ENCODE measurements around the gene VLDLR.

- RRBS: no CpG with 5 or more reads among the region's 22 CpGs
Observed at GRCh38 chr9:505517-505794, 961 bp downstream of the KANK1 start.

- RRBS: no CpG with 5 or more reads among the region's 6 CpGs
Observed at GRCh38 chr9:534711-535402, 30.4 kb downstream of the KANK1 start.

- RRBS: no CpG with 5 or more reads among the region's 1 CpG
Observed at GRCh38 chr9:540454-540976, 36.0 kb downstream of the KANK1 start.

DNA sequence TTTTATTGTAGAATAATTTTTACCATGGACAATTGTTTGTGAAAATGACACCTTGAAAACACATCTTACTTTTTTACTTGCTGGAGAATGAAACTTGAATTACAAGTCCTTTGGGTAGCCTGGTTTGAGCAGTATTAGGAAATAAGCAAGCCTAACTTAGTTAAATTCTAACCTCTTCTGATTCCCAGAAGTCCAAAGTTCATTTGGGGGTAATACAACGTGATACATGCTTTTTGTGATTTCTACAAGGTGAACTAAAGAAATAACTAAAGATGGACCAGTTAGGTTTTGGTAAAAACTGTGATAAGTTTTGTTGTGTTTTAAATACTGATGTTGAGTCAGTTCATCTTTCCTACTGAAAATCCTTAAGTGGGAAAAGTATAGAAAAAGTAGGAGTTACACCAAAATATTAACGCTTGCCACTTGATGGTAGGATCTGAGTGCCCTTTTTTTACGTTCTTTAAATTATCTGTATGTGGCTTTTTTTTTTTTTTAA is 135.4 kb upstream of the DMRT1 start:
- RRBS: no CpG with 5 or more reads among the region's 3 CpGs

GRCh38 chr9:751093-751930 is 90.2 kb upstream of the DMRT1 start:
- RRBS: no CpG with 5 or more reads among the region's 12 CpGs

GRCh38 chr9:752088-752376 is 89.5 kb upstream of the DMRT1 start:
- RRBS: no CpG with 5 or more reads among the region's 1 CpG

- RRBS: no CpG with 5 or more reads among the region's 2 CpGs
Observed at GRCh38 chr9:1298005-1298466, 247.9 kb downstream of the DMRT2 start.

GRCh38 chr9:2016663-2017263 is 1.6 kb downstream of the SMARCA2 start:
- RRBS: 2% methylated on average over 29 of the region's 54 CpGs

GRCh38 chr9:2066504-2067391 is 51.6 kb downstream of the SMARCA2 start:
- RRBS: no CpG with 5 or more reads among the region's 7 CpGs

GRCh38 chr9:2107938-2108617 is 92.9 kb downstream of the SMARCA2 start:
- RRBS: no CpG with 5 or more reads among the region's 6 CpGs

GRCh38 chr9:2170497-2171004 is 155.4 kb downstream of the SMARCA2 start:
- RRBS: no CpG with 5 or more reads among the region's 11 CpGs

- RRBS: no CpG with 5 or more reads among the region's 15 CpGs
Observed at GRCh38 chr9:2242669-2243414, 227.7 kb downstream of the SMARCA2 start.

DNA sequence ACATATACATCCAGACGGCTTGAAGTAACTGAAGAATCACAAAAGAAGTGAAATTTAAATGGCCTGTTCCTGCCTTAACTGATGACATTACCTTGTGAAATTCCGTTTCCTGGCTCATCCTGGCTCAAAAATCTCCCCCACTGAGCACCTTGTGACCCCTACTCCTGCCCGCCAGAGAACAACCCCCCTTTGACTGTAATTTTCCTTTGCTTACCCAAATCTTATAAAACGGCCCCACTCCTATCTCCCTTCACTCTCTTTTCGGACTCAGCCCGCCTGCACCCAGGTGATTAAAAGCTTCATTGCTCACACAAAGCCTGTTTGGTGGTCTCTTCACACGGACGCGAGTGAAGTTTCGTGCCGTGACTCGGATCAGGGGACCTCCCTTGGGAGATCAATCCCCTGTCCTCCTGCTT is 260.6 kb downstream of the SMARCA2 start:
- RRBS: no CpG with 5 or more reads among the region's 12 CpGs

GRCh38 chr9:2299123-2299600 is 284.0 kb downstream of the SMARCA2 start:
- RRBS: no CpG with 5 or more reads among the region's 5 CpGs

DNA sequence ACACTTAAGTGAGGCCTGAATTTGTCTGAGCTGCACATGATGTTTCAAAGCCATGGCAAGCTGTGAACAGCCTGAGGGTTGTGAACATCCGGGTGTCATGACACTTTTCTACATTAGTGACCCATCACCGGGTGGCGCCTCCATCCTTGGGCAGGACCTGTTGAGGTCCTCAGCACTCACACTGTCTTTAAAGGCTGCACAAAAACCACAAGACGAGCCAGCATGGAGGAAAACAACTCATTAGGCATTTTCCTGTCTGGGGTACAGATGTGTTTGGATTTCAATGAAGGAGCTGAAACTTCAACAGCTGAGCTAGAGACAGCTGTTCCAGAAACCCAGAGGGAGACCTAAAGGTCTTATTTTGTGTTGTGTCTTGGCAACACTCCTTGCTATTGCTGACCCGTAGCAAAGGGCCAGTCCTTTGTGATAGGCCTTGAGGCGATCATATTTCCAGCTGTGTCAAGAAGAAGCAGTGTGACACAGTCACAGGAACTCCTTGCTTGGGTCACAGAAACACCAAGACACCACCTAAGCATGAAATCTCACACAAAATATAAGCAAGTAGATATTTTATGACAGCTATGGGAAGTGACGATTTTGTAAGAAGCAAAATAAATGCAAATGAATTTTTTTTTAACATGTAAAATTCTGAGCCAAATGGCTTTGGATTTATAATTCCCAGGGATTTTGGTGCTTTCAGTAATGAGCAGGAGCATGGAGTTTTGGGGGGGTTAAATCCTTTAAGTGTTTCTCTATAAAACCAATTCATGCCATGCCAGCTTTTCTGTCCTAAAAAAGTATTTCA is 151.7 kb upstream of the VLDLR start:
- RRBS: no CpG with 5 or more reads among the region's 7 CpGs

DNA sequence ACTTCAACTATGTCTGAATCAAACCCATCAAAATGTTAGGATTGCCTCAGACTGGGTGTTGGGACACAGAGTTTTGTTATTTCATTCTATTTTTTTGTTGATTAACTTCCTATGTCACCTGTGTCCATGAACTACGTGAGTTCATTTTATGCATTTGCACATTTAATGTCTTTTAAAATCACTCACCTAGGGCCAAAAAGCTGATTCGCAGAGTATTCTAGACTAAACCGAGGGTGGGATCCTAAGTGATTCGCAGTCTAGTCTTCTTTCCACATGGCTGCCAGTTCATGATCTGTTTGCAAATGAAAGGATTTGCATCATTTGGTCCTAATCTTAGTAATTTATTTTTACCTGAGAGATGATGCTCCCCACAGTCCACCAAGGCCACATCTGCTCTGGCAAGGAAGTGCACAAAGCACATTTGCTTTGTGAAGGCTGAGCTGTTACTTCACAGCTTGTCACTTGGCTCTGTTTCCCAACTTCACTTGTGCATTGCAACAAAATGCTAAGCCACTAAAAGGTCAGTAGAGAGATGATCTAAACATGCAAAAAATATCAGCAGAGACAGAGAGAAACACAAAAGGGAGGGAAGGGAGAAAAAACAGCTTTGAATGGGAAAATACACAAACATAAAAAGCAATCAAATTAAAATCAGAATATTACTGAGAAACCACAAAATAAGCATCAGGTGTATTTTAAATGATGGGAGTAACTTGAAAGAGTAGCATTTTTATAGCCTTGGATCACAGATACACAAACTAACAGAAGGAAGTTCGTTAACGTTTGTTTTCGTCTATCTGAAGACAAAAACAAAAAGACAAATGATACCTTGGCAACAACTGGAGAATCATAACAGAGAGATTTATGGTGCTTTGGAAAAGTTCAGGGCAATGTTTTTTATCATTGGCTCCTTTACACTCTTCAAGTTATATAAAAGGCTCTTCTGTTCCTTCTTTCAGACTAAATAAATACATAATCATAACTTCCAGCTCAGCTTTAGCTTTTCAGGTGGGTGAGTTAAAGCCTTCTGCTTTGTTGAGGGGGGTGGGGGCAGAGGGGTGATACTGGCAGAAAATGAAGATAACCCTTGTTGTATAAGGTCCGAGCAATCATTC is 128.3 kb upstream of the VLDLR start:
- RRBS: no CpG with 5 or more reads among the region's 8 CpGs

DNA sequence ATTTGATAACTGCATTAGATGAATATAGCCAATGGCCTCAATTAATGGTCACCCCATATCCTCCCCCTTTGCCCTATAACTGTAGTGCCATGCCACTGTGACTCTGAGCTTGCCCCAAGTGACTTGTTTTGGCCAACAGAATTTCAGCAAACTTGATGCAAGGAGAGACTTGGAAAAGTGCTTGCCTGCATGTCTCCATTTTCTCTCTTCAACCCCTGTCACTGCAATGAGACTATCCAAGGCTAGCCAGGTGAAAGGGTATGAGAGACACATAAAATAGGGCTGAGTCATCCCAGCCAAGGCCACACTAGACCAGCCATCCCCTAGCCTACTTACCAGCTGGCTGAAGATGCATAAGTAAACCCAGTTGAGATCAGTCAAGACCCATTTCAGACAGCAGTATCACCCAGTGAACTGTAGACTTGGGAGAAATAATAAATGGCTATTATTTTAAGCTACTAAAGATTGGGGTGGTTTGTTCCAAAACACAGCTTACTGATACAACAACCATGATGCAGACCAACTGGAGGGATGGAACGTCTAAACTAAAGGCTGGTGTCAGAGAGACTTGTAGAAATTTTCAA is 52.9 kb upstream of the VLDLR start:
- RRBS: no CpG with 5 or more reads among the region's 1 CpG

DNA sequence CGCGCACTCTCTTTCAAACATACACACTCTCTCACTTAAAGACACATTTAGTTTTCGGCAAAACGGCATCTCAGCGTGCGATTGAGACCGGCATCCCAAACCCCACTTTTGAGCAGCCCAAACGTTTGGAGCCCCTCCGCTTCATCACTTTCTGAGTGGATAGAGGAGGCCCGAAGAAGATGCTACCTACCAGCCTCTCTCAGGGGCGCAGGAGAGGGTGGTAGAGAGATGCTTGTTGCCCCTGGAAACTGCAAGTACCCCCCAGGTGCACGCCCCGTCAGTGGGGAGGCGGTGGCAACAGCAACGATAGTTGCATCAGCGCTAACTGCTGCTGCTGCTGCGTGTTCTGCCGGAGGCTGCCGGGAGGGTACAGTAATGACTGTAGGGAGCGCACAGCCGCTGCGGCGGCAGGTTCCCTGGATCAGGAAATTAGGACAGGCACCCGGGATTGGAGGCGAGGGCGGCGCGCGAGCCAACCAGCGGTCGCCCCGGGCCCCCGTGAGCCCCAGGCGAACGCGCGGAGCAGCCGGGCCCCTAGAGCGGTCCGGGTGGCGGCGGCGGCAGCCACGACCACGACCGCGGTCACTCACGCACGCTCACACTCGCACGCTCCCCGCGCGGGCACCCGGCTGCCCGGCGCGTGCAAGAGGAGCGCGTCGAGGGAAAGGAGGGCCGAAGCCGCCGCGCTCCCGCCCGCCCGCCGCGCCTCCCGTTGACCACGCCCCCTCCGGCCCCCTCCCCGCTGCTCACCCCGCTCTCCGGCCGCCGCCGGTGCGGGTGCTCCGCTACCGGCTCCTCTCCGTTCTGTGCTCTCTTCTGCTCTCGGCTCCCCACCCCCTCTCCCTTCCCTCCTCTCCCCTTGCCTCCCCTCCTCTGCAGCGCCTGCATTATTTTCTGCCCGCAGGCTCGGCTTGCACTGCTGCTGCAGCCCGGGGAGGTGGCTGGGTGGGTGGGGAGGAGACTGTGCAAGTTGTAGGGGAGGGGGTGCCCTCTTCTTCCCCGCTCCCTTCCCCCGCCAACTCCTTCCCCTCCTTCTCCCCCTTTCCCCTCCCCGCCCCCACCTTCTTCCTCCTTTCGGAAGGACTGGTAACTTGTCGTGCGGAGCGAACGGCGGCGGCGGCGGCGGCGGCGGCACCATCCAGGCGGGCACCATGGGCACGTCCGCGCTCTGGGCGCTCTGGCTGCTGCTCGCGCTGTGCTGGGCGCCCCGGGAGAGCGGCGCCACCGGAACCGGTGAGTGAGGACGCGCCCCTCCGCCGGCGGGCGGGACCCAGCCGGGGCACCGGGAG is at the start of gene VLDLR:
Gene VLDLR (plus strand): TSS at position 749 of the 1,289 bp plus-strand sequence.
- RRBS: 2% methylated on average over 44 of the region's 124 CpGs

- RRBS: no CpG with 5 or more reads among the region's 50 CpGs
Observed at GRCh38 chr9:2718167-2718620, 884 bp downstream of the KCNV2 start.

- RRBS: no CpG with 5 or more reads among the region's 4 CpGs
Observed at GRCh38 chr9:2727775-2728239, 10.5 kb downstream of the KCNV2 start.

Data from foreskin fibroblast (primary cell).